Bronchial epithelial cell (primary cell): ENCODE data around the gene MKRN2OS.

GRCh38 chr3:12138907-12139587 is 19.7 kb downstream of the TIMP4 start:
- RRBS, 2 experiments, result no CpG with 5 or more reads among the region's 7 CpGs

GRCh38 chr3:12143897-12144689 is 14.6 kb downstream of the TIMP4 start:
- RRBS, 2 experiments, result no CpG with 5 or more reads among the region's 9 CpGs

DNA sequence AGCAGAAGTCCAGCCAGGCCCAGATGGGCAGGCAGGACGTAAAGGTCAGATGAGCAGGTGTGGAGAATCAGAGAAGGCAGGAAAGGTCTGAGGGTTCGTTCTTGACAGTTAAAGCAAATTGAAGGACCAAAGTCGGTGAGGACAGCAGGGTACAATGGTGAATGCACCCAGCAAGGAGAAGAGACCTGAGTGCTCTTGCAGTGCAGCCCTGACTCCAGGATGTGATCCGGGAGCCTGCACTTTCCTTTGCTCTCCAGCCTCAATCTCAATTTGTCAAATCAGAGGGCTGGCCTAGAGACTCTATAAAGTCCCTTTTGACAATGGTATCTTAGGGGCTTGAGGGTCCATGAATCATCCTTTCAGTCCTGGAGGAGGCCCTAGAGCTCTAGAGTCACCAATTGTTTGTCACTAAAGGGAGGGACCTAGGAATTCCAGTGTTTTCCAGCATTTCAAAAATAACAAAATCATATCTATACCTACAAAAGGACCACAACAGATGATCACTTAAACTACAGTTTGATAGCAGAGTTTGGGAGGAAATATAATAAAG is 9.3 kb downstream of the TIMP4 start:
- RRBS, 2 experiments, result no CpG with 5 or more reads among the region's 4 CpGs

DNA sequence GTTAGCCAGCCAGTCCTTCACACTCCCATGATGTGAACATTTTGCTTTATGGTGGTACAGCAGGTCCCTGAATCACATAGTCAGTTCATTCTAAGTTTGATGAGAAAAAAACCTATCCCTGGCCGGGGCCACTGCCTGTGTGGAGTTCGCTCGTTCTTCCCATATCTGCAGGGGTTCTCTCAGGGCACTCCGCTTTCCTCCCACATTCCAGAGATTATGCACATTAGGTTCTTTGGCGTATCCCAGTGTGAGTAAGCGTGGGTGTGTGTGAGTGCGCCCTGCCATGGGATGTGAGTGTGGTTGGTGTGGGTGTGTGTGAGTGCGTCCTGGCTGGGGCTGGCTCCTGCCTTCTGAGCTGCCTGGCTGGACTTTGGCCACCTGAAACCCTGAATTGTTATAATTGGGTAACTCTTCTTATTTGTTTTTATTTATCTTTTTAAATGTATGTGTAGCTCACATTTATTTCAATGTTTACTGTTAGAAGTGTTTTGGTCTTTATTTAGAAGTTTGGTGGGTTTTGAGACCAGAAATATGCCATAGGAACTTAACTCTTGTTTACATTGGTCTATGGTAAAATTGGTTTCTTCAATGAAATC is 64.1 kb upstream of the PPARG start:
- RRBS, 2 experiments, result no CpG with 5 or more reads among the region's 8 CpGs

GRCh38 chr3:12287323-12288449 is 1.2 kb upstream of the PPARG start:
- RRBS, 2 experiments, result 2% methylated on average over 54 of the region's 121 CpGs

- RRBS, 2 experiments, result no CpG with 5 or more reads among the region's 4 CpGs
Measured at GRCh38 chr3:12397917-12398692, 86.2 kb upstream of the TSEN2 start.

- RRBS, 2 experiments, result no CpG with 5 or more reads among the region's 18 CpGs
Measured at GRCh38 chr3:12503083-12503857, 19.0 kb downstream of the TSEN2 start.

GRCh38 chr3:12544988-12546096 is at the start of gene MKRN2OS:
Gene MKRN2OS (minus strand): TSS chr3:12545499.
- RRBS, 2 experiments, result no CpG with 5 or more reads among the region's 15 CpGs

GRCh38 chr3:12647549-12648093 is 16.3 kb downstream of the RAF1 start:
- RRBS, 2 experiments, result no CpG with 5 or more reads among the region's 3 CpGs

DNA sequence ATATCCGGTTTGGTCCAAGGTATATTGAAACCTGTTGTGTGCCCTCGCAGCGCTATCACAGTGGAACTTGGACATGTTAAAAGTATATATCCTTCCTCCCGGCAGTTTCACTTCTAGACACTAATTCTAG is 609 bp upstream of the RAF1 start:
- RRBS, 2 experiments, result 2 to 7% methylated on average over 2 of the region's 4 CpGs

DNA sequence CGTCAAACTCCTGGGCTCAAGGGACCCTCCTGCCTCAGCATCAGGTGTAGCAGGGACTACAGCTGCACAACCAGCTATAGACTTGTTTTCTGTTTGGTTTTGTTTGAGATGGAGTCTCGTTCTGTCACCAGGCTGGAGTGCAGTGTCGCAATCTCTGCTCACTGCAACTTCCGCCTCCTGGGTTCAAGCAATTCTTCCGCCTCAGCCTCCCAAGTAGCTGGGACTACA is 12.3 kb upstream of the RAF1 start:
- RRBS, 2 experiments, result no CpG with 5 or more reads among the region's 5 CpGs

- RRBS, 2 experiments, result no CpG with 5 or more reads among the region's 16 CpGs
Measured at GRCh38 chr3:12719917-12720490, 39.1 kb downstream of the TMEM40 start.

- RRBS, 2 experiments, result no CpG with 5 or more reads among the region's 8 CpGs
Measured at GRCh38 chr3:12834511-12835318, 6.7 kb downstream of the RPL32 start.

GRCh38 chr3:12840520-12841417 is 596 bp downstream of the RPL32 start:
- RRBS, 2 experiments, result no CpG with 5 or more reads among the region's 34 CpGs

DNA sequence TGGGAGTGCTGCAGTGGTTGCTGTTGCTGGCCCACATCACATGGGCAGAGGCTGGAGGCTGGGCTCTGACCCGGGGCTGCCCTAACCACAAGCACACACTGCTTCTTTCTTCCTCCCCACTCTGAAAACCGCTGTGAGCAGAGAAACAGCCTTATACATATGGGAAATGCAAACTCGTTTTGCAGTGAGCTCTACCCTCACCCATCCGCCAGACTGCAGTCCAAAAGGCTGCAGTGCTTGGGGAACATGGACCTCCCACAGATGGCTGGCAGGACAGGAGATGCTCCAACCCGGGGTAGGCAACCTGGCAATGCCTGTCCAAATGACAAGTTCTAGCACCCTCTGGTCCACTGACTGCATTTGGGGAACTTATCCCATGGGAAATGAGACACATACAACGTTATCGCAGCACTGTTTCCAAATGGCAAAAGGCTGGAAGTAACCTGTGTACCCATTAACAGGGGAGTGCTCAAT is 75.0 kb upstream of the RPL32 start:
- RRBS, 2 experiments, result no CpG with 5 or more reads among the region's 7 CpGs

DNA sequence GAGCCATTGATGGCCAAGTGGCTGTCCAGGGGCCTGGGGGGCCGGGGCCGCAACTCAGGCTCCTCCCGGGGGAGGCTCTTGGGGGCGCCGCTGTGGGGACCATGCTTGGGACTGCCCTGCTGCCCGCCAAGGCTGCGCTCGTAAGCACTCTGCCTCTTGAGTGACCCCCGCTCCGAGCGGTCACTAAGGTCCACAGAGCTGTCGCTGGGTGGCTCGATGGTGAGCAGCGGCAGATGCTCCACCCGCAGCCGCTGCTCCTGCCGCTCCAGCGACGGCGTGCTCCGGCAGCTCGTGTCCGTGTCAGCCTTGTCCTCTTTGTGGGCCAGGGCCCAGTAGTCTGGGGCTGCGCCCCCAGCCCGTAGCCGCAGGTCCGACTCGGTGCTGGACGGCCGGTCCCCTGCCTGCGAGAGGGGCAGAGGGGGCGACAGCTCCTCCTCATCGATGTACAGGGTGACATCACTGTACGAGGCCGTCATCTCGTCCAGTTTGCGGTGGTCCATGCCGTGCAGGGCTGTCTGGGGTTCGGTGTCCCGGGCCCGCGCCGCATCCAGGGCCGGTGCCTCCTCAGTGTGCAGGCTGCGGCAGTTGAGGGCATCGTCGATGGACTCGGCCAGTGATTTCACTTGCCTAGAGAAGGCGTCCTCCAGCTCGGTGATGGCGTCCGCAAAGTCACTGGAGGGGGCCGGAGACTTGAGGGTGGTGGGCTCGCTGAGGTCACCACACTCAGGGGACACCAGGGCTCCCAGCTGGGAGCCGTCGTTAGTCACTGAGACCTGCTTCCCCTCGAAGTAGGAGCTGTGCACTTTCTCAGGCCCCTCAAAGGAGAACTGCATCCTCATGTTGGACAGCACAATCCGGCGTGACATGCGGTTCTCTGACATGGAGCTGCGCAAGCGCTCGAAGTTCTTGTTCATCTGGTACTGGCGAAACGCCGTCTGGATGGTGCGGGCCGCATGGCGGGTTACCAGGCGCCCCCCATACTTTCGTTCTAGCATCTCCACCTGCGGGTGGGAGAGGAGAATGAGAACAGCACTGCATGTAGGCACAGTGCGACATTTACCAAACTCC is 94.7 kb upstream of the RPL32 start:
- RRBS, 2 experiments, result 90 to 94% methylated on average over 1 to 4 of the region's 73 CpGs

DNA sequence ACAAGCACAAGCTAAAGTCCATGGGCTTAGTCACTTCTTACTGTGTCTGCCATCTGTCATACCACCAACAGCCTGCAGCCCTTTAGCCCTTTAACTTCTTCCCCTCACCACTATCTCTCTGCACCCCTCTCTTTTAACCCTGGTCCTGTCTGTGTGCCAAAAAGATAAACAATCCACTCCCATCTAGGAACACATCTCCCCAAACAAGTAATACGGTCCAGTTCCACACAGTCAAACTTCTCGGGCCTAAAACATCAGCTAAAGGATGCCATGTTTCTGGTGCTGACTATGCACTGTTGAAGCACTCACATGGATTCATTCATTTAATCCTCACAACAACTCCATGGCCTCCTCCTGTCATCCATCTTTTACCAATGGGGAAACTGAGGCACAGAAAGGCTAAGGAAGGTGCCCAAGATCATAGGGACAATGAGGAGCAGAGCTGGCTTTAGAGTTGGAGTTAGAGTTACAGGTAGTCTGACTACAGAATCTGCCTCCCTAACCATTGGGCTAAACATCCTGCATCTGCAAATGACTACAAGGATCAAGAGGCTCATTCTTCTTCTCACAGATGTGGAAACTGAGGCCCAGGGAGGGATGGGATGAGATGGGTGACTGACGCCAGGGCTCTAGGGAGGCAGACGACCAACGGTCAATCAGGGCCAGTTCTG is 111.6 kb downstream of the IQSEC1 start:
- RRBS, 2 experiments, result no CpG with 5 or more reads among the region's 5 CpGs

DNA sequence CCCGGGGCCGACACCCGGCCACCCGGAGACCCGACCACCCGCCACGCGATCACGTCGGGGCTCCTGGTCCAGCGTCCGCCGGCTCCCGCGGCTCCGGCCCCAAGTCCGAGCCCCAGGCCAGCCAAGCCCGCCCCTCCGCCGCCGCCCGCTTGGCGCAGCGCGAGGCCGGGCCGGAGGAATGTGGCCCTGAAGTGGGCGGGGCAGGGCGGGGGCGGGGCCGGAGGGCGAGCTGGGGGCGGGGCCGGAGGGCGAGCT is 105.8 kb downstream of the IQSEC1 start:
- RRBS, 2 experiments, result 1 to 2% methylated on average over 26 of the region's 35 CpGs

GRCh38 chr3:12976422-12977116 is 96.7 kb downstream of the IQSEC1 start:
- RRBS, 2 experiments, result no CpG with 5 or more reads among the region's 6 CpGs

DNA sequence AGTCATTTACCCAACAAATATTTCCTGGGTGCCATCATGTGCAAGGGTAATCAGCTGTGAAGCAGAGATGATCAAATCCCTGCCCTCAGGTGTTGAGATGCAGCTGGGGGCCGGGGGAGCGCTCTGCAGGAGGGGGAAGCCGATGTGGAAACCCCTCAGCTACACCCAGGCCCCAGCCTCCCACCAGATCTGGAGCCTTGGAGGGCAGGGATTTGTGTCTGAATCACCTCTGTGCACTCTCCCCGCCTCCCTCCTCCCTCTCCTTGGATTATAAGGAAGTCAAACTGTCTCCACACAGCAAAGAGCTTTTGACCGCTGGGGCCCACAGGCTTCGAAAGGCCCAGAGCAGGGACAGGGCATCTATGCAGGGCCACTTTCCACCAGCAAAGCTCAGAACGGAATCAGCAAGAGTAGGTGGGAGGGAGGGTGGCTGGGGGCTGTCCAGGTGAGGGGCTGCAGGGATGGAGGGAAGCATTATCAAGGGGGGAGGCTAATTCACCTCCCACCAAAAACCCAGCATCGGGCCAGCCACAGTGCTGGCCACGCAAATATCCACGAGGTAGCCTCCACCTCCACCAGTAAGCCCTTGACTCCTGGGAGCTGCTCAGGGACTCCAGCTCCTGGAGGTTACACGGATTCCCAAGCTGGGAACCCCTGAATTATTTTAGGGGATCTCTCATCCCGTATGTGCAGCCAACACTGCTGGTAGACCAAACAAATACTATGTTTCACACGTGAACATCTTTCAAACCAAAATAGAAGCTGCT is 68.8 kb downstream of the IQSEC1 start:
- RRBS, 2 experiments, result no CpG with 5 or more reads among the region's 13 CpGs